ENCODE data around the genes RHAG and IL17F.

DNA sequence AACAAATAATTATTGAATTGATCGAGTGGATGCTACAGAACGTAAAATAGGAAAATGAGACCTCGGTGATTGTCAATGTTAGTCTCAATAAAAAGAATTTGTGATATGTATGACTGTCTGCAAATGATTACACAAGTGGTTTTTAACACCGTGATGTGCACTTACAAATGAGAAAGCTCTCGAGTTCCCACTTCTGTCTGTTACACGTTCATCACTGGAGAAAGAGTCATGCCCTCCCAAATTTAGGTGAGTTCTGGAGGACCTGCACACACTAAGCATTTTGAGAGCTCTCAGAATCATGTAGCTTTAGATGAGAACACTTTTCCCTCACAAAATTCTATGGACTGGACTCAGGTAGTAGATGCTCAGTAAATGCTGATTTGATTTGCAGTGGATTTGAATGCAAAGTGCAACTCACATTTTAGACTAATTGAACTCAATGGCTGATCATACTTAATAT is 1.8 kb downstream of the RCAN2 start:
- RAMPAGE, long total RNA, result no peak
- RRBS, 2 experiments, result no CpG with 5 or more reads among the region's 6 CpGs
CAGE:
- cytosol, long polyA minus RNA, result no peak
- cytosol, long polyA plus RNA, result no peak
- long polyA plus RNA, result no peak
- nucleolus, long total RNA, result no peak
- nucleus, long polyA plus RNA, result no peak
- nucleus, long total RNA, result no peak

DNA sequence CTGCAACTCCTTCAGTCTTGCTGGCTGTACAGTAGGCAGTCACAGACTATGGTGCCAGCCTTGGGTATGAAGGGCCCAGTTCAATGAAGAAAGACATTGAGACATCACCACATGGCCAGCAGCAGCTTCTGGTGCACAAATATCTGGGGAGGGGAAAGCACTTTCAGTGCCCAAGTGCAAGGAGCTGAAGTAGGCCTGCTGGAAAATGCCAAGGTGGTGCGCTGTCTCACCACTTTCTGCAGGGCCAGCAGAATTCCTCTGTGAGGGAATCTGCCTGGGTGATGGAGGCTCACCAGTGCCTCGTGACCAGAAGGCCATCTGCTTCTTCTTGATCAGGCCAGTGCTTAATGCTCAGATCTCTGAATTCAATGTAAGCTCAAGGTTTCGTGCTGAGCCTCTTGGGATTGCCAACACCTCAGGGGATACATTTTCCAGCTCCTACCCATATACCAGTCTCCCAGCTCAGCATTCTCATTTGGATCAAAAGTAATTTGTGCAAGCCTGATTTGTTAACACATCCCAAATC is 1.7 kb downstream of the PLA2G7 start:
- RAMPAGE, long total RNA, result no peak
- RRBS, 2 experiments, result no CpG with 5 or more reads among the region's 3 CpGs
CAGE:
- cytosol, long polyA minus RNA, result no peak
- cytosol, long polyA plus RNA, result no peak
- long polyA plus RNA, result no peak
- nucleolus, long total RNA, result no peak
- nucleus, long polyA plus RNA, result no peak
- nucleus, long total RNA, result no peak

GRCh38 chr6:46772536-46773298 is 20.5 kb upstream of the MEP1A start:
- RAMPAGE, long total RNA, result no peak
- RRBS, 2 experiments, result no CpG with 5 or more reads among the region's 3 CpGs
CAGE:
- cytosol, long polyA minus RNA, result no peak
- cytosol, long polyA plus RNA, result no peak
- long polyA plus RNA, result no peak
- nucleolus, long total RNA, result no peak
- nucleus, long polyA plus RNA, result no peak
- nucleus, long total RNA, result no peak

GRCh38 chr6:46947518-46948065 is 25.9 kb upstream of the ADGRF5 start:
- RAMPAGE, long total RNA, result no peak
- RRBS, 2 experiments, result no CpG with 5 or more reads among the region's 8 CpGs
CAGE:
- cytosol, long polyA minus RNA, result no peak
- cytosol, long polyA plus RNA, result no peak
- long polyA plus RNA, result no peak
- nucleolus, long total RNA, result no peak
- nucleus, long polyA plus RNA, result no peak
- nucleus, long total RNA, result no peak

DNA sequence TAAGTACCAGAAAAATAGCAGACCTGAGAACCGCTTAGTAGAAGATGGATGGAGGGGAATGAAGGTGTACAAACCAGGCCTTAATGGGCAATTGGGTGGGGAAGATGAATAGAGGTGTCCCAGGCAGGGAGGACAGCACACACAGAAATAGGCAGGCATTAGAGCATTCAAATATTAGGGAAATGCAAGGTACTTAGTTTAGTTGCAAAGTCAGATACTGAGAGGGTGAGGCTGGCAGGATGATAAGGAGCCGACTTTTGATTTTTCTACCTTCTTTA is 31.1 kb upstream of the ADGRF5 start:
- RAMPAGE, long total RNA, result no peak
- RRBS, 2 experiments, result no CpG with 5 or more reads among the region's 2 CpGs
CAGE:
- cytosol, long polyA minus RNA, result no peak
- cytosol, long polyA plus RNA, result no peak
- long polyA plus RNA, result no peak
- nucleolus, long total RNA, result no peak
- nucleus, long polyA plus RNA, result no peak
- nucleus, long total RNA, result no peak

DNA sequence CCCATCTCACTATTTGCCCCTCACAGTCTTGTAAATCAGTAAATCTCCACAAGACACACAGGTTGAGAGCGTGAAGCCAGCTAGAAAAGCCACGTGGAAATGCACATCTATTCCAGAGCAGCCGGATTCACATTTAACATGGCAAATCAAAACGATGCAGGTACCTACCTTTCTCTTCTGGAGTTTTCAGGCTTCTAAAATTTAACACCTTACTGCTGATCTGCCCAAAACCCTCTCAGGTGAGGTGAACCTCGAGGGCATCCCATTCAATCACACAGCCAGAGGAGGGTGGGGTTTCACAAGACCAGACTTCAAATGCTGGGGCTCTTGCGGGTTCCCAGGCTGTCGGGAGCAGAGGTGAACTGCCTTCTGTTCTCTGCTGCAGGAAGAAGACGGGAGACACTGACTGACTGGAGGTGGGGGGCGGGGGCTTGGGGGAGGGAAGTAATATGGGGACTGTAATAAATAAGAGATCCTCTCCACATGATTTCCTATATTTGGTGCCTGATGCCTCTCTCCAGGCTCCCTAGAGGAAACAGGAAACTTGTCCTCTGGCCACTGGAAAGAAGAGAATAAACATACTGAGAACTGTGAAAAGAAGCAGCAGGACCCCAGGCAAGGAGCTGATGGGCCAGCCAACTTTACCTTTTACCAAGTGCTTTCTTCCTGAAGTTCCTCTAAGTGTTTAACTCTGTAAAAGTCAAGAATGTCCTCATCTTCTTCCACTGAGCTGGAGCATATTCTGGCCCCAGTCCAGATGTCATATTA is 33.0 kb upstream of the ADGRF5 start:
- RAMPAGE, long total RNA, result no peak
- RRBS, 2 experiments, result no CpG with 5 or more reads among the region's 9 CpGs
CAGE:
- cytosol, long polyA minus RNA, result no peak
- cytosol, long polyA plus RNA, result no peak
- long polyA plus RNA, result no peak
- nucleolus, long total RNA, result no peak
- nucleus, long polyA plus RNA, result no peak
- nucleus, long total RNA, result no peak

- RAMPAGE, long total RNA, result no peak
- RRBS, 2 experiments, result no CpG with 5 or more reads among the region's 4 CpGs
CAGE:
- cytosol, long polyA minus RNA, result no peak
- cytosol, long polyA plus RNA, result no peak
- long polyA plus RNA, result no peak
- nucleolus, long total RNA, result no peak
- nucleus, long polyA plus RNA, result no peak
- nucleus, long total RNA, result no peak
These were observed 106.2 kb downstream of the TNFRSF21 start for GRCh38 chr6:47203376-47204020.

DNA sequence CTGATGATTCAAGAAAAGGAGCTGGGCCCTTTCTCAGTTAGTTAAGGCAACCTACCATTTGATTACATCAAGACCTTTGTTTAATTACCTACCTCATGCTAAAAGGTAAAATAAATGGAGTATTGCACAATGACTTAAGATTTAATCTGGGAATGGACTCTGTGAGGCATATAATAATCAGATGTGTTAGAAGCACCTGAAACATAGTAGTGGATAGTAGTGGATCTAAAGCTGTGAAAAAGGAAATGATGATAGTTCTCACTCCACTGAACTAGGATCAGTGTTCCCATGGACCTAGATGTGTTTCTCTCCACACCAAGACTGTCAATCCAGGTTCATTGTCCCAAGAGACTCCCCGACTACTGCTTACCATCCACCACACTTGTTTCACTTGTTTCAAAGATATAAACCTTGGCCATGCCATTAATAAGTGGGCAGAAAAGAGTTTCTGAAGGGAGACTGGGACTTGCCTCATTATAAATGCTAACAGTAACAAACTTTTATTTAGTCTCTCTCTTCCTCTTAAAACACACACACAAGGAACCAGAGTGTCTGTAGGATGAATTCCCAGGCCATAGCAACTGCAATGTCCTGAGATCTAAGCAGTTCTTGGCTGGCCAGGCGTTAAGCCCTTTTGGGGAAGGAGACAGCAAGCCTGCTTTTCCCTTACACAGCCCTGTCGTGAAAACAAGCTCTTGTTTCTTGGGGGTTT is 1.9 kb downstream of the TNFRSF21 start:
- RAMPAGE, long total RNA, result no peak
- RRBS, 2 experiments, result no CpG with 5 or more reads among the region's 3 CpGs
CAGE:
- cytosol, long polyA minus RNA, result no peak
- cytosol, long polyA plus RNA, result no peak
- long polyA plus RNA, result no peak
- nucleolus, long total RNA, result no peak
- nucleus, long polyA plus RNA, result no peak
- nucleus, long total RNA, result no peak

- RAMPAGE, long total RNA, result start-site peak on the plus strand at chr6:47477967-47478089, 100 and 93 reads in 2 replicates; start-site peak on the plus strand at chr6:47478154-47478232, 423 and 664 reads in 2 replicates
- RRBS, 2 experiments, result no CpG with 5 or more reads among the region's 70 CpGs
CAGE:
- cytosol, long polyA minus RNA, result start-site peak on the plus strand at chr6:47478195-47478205, 29 reads
- cytosol, long polyA plus RNA, result no peak
- long polyA plus RNA, result start-site peak on the plus strand at chr6:47478192-47478251, 37 and 88 reads in 2 replicates
- nucleolus, long total RNA, result no peak
- nucleus, long polyA plus RNA, result no peak
- nucleus, long total RNA, result no peak
These were observed 506 bp downstream of the CD2AP start for GRCh38 chr6:47477858-47478732.

DNA sequence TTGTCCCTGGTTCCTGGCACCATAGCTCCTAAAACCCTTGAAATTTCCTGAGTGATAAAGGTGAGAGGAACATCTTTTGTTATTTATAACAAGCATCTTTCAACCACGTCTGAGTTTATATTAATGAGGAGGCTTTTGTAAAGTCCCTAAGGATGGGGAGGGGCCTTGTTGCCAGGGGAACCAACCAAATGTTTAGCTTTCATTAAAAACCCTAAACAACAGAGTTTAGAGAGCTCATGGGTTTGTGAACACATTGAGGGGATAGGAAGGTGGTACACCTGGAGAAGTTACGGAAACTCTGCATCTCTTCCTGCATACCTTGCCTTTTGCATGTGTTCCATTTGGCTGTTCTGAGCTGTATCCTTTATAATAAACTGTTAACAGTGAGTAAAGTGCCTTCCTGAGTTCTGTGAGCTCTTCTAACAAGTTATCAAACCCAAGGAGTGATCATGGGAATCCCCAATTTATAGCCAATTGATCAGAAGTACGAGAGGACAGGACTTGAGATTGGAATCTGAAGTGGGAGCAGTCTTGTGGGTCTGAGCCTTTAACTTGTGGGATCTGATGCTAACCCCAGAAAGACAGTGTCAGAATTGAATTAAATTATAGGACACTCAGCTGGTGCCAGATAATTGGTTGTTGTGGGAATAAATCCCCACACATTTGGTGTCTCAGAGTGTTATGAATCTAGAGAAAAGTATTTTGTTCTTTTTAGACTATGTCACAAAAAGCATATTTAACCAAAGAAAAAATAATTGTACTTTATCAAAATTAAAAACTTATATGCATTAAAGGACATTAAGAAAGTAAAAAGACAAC is 105.7 kb upstream of the ADGRF4 start:
- RAMPAGE, long total RNA, result no peak
- RRBS, 2 experiments, result no CpG with 5 or more reads among the region's 3 CpGs
CAGE:
- cytosol, long polyA minus RNA, result no peak
- cytosol, long polyA plus RNA, result no peak
- long polyA plus RNA, result no peak
- nucleolus, long total RNA, result no peak
- nucleus, long polyA plus RNA, result no peak
- nucleus, long total RNA, result no peak

- RAMPAGE, long total RNA, result no peak
CAGE:
- cytosol, long polyA minus RNA, result no peak
- cytosol, long polyA plus RNA, result no peak
- long polyA plus RNA, result no peak
- nucleolus, long total RNA, result no peak
- nucleus, long polyA plus RNA, result no peak
- nucleus, long total RNA, result no peak
These were observed 4.9 kb downstream of the OPN5 start for GRCh38 chr6:47786812-47787148.

GRCh38 chr6:49556370-49556862 is 5.9 kb downstream of the C6orf141 start:
- RAMPAGE, long total RNA, result no peak
- RRBS, 2 experiments, result no CpG with 5 or more reads among the region's 1 CpG
CAGE:
- cytosol, long polyA minus RNA, result no peak
- cytosol, long polyA plus RNA, result no peak
- long polyA plus RNA, result no peak
- nucleolus, long total RNA, result no peak
- nucleus, long polyA plus RNA, result no peak
- nucleus, long total RNA, result no peak

- RAMPAGE, long total RNA, result no peak
- RRBS, 2 experiments, result no CpG with 5 or more reads among the region's 3 CpGs
CAGE:
- cytosol, long polyA minus RNA, result no peak
- cytosol, long polyA plus RNA, result no peak
- long polyA plus RNA, result no peak
- nucleolus, long total RNA, result no peak
- nucleus, long polyA plus RNA, result no peak
- nucleus, long total RNA, result no peak
These were observed at the start of gene RHAG for GRCh38 chr6:49636660-49637098. Gene RHAG (minus strand): TSS chr6:49636839.

GRCh38 chr6:49728622-49729184 is 15.4 kb upstream of the CRISP2 start:
- RAMPAGE, long total RNA, result no peak
- RRBS, 2 experiments, result no CpG with 5 or more reads among the region's 7 CpGs
CAGE:
- cytosol, long polyA minus RNA, result no peak
- cytosol, long polyA plus RNA, result no peak
- long polyA plus RNA, result no peak
- nucleolus, long total RNA, result no peak
- nucleus, long polyA plus RNA, result no peak
- nucleus, long total RNA, result no peak

GRCh38 chr6:49940021-49940588 is 23.9 kb downstream of the DEFB114 start:
- RAMPAGE, long total RNA, result no peak
- RRBS, 2 experiments, result no CpG with 5 or more reads among the region's 3 CpGs
CAGE:
- cytosol, long polyA minus RNA, result no peak
- cytosol, long polyA plus RNA, result no peak
- long polyA plus RNA, result no peak
- nucleolus, long total RNA, result no peak
- nucleus, long polyA plus RNA, result no peak
- nucleus, long total RNA, result no peak

GRCh38 chr6:51137831-51138127 is 319.1 kb downstream of the TFAP2B start:
- RAMPAGE, long total RNA, result no peak
CAGE:
- cytosol, long polyA minus RNA, result no peak
- cytosol, long polyA plus RNA, result no peak
- long polyA plus RNA, result no peak
- nucleolus, long total RNA, result no peak
- nucleus, long polyA plus RNA, result no peak
- nucleus, long total RNA, result no peak

DNA sequence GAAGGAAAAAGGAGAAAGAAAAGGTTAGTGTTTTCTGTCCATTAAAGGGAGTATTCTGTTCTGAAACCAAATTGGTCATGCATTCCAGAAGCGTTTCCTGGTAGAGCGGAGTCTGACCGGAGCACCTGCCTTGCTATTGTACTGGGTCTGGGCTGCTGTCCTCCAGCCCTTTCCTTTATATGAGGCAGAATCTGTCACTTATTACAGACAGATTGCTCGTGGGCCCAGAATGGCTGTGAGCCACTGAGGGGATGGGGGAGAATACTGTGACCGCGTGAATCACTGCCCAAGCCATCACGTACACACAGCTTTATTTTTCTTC is 573.5 kb downstream of the PKHD1 start:
- RAMPAGE, long total RNA, result no peak
- RRBS, 2 experiments, result no CpG with 5 or more reads among the region's 7 CpGs
CAGE:
- cytosol, long polyA minus RNA, result no peak
- cytosol, long polyA plus RNA, result no peak
- long polyA plus RNA, result no peak
- nucleolus, long total RNA, result no peak
- nucleus, long polyA plus RNA, result no peak
- nucleus, long total RNA, result no peak

- RAMPAGE, long total RNA, result no peak
- RRBS, 2 experiments, result no CpG with 5 or more reads among the region's 4 CpGs
CAGE:
- cytosol, long polyA minus RNA, result no peak
- cytosol, long polyA plus RNA, result no peak
- long polyA plus RNA, result no peak
- nucleolus, long total RNA, result no peak
- nucleus, long polyA plus RNA, result no peak
- nucleus, long total RNA, result no peak
These were observed 126.4 kb downstream of the PKHD1 start for GRCh38 chr6:51961062-51961397.

GRCh38 chr6:52244417-52244529 is at the start of gene IL17F:
Gene IL17F (minus strand): TSS chr6:52244500.
- RAMPAGE, long total RNA, result no peak
- RRBS, 2 experiments, result no CpG with 5 or more reads among the region's 1 CpG
CAGE:
- cytosol, long polyA minus RNA, result no peak
- cytosol, long polyA plus RNA, result no peak
- long polyA plus RNA, result no peak
- nucleolus, long total RNA, result no peak
- nucleus, long polyA plus RNA, result no peak
- nucleus, long total RNA, result no peak

DNA sequence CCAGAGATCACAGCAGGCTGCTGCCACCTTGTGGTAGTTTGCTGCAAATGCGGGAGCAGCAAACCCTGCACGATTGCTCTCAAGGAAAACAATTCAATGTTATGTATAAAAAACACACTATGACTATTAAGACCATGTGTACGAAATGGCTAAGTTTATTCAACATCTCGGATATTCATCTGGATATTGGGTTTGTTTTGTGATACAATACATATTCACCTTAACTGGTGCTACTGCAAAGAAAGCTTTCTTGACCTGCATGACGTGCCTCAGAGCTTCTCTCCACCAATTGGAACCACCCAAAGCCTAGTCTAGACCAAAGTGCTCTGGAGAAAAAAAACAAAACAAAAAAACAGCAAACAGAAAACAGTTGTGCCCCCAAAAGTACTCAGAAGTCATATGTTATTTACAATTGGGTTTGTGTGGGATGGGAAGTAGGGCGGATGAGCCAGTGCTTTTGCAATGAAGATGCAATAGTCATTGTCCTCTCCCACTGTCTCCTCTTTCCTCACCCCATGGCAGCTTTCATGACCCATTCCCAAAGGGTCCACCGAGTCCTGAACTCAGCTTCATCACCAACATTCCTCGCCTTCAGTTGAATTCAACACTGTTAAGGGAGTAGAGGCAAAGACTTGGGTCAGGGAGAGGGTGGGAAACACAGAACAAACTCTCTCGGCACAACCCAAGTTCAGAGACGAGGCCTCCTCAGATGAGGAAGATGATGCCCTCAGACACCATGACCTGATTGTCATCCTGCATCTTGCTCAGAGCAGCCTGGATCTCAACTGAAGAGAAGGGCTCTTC is 19.8 kb upstream of the IL17F start:
- RAMPAGE, long total RNA, result no peak
- RRBS, 2 experiments, result no CpG with 5 or more reads among the region's 10 CpGs
CAGE:
- cytosol, long polyA minus RNA, result no peak
- cytosol, long polyA plus RNA, result no peak
- long polyA plus RNA, result no peak
- nucleolus, long total RNA, result start-site peak on the minus strand centred at position 339 of the sequence, 330 bp wide, 121 reads
- nucleus, long polyA plus RNA, result no peak
- nucleus, long total RNA, result no peak